Daoy (cell line): Measurements from ENCODE around the genes MAMDC4 and STPG3.

DNA sequence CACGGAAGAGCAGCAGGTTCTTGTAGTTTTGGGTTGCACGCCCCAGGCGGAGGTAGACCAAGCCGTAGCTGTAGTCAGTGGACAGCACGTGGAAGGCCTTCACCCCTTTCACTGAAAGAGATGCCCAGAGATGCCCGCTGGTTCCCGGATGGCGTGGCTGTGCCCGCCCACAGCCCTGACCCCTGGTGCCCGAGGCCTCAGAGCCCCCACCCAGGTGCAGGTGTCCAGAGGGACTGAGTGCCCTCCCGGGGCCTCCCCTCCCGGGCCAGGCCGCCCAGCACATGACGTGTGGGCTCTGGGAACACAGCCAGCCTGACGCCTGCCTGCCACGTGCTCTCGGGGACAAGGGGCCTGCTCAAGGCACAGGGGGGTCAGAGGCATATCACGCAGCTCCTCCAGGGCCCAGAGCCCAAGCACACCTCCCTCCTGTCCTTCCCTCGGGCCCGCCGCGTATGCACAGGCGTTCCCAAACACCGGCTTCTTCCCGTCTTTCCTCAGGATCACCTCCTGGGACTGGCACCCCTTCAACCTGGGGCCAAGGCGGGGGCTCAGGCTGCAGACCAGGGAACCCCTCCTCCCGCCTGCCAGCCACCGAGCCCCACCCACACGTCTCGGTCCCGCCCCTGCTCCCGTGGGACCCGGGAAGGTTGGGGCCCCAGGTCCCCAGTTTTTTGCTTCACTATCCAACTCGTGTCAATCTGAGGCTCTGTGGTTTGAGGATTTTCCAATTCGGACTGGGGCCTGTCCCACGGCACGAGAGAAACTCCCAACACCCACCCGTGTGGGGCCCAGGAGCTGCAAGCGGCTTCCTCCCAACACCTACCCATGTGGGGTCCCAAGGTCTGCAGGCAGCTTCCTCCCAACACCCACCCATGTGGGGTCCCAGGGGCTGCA lies 1.7 kb downstream of the LCN10 start:
- RAMPAGE, long total RNA, result no peak

DNA sequence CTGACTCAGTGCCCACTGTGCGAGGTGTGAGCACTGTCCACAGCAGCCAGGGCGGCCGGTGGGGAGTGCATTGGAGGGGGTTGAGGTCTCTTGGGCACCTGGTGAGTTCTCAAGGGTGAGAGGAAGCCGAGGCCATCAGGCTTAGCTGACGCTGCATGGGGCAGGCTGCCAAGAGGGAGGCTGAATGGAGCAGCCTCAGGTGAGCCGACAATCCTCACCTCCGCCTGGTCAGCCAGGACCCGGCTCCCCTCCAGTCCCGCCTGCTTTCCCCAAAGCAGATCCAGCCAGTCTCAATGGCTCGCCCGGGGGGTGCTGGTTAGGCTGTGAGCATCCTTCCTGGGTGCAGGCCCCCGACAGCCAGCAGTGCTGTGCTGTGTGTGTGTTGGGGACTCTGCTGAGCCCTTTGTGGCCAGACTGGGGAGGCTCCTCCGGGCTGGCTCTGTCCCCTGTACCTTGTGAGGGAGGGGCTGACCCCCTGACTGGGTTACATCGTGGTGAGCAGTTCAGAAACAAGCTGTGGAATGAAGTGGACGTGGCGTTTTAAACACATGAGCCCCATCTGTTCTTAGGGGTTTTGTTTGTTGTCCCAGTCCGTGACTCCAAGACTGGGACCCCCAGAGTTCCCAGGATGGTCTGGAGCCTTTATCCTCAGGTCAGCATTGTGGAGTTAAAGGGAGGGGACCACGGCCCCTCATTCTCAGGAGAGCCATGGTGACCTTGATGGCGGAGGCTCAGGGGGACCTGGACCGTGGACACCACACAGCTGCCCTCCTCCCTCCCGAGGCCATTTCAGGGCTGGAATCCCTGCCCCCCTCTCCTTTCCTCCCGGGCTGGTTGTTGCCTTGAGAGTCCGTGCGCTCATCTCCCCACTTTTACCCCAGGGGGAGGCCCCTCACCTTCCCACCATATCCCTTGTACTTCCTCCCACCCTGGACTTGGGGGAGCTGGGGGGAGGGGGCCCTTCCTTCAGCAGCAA lies 14.8 kb upstream of the AJM1 start:
- RAMPAGE, long total RNA, result no peak

DNA sequence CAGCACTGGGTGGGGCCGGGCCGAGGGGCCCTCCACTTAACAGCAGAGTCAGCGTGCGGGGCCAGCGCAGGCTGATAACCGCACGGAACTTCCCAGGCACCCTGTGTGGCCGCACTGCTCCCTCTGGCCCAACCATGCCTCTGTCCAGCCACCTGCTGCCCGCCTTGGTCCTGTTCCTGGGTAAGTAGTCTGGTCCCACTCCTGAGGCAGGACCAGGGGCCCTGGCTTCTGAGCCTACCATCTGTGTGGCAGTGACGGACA lies at the start of gene MAMDC4:
TSS of gene MAMDC4 (plus strand) at position 64 of the 261 bp plus-strand sequence.
- RAMPAGE, long total RNA, result no peak

- RAMPAGE, long total RNA, result no peak
These were observed 6.9 kb downstream of the EDF1 start for GRCh38 chr9:136858898-136859932.

DNA sequence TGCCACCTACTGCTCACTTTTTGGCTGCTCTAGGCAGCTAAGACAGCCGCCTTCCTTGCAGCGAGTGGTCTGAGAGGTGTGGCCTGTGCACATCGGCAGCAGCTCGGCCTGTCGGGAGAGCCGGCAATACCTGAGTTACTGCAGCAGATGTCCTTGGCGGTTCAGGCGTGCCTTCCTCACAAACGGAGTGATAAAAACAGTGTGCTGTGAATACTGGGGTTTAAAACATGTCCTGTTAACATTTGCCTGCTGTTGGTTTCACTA lies 12.8 kb downstream of the TRAF2 start:
- RAMPAGE, long total RNA, result no peak

- RAMPAGE, long total RNA, result no peak
These were observed 3.4 kb downstream of the FBXW5 start for GRCh38 chr9:136940951-136941772.

GRCh38 chr9:136943748-136944286 lies 721 bp downstream of the FBXW5 start:
- RAMPAGE, long total RNA, result no peak

DNA sequence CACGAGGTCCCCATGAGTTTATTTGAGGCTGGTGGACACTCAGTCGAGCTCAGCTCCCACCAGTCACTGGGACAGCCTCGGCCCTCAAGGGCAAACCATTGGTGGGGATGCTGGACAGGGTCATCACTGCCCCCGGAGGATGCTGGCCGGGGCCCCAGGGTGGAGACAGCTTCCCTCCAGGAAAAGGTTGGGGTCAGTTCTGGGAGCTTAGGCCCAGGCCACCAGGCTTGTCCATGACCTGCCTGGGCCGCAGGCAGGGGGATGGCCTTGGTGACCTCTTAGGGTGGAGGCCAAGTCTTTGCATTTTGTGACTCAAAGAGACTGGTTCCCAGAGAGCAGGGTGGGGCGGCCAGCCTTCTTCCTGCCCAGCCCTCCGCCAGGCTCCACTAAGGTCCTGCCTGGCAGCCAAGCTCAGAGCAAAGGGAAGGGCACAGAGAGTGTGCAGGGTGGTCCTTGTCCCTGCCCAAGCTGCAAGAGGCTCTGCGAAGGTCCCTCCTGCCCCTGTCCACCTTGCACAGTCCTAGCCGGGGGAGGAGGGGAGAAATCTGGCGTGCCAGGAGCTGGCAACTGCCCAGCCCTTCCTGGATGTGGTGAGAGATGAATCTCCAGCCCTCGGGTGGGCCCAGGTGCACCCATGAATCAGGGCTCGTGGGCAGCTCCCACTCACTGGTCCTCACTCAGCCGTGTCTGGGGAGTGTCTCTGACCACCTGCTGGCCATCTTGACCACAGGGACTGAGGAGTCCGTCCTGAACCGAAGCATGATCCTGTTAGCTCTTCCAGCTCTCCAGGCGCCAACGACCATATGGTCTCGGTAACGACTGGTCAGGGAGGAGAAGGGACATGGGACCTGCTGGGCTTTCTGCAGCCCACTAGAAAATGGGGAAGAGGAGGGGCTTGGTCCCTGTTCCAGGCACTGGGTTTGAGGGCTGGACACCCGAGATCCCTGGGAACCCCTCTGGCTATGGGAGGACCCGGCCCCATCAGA lies 2.3 kb upstream of the PTGDS start:
- RAMPAGE, long total RNA, result no peak

DNA sequence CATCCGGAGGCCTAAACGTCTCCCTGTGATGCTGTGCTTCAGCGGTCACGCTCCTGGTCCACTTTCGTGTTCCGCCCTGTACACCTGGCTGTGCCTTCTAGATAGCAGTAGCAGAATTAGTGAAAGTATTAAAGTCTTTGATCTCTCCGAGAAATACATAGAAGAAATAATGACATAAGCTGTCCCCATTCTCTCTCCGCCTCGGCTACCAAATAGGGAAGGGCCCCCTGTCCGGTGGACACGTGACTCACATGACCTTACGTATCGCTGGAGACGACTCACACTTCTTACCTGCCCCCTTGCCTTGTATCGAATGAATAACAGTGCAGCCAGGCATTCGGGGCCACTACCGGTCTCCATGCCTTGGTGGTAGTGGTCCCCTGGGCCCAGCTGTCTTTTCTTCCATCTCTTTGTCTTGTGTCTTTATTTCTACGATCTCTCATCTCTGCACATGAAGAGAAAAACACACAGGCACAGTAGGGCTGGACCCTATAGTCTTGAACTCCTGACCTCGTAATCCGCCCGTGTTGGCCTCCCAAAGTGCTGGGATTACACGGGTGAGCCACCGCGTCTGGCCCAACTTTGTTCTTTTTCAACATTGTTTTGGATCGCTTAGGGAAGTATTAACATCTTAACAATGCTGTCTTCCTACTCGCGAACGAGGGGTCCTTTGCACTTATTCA lies 7.4 kb upstream of the DPP7 start:
- RAMPAGE, long total RNA, result no peak

DNA sequence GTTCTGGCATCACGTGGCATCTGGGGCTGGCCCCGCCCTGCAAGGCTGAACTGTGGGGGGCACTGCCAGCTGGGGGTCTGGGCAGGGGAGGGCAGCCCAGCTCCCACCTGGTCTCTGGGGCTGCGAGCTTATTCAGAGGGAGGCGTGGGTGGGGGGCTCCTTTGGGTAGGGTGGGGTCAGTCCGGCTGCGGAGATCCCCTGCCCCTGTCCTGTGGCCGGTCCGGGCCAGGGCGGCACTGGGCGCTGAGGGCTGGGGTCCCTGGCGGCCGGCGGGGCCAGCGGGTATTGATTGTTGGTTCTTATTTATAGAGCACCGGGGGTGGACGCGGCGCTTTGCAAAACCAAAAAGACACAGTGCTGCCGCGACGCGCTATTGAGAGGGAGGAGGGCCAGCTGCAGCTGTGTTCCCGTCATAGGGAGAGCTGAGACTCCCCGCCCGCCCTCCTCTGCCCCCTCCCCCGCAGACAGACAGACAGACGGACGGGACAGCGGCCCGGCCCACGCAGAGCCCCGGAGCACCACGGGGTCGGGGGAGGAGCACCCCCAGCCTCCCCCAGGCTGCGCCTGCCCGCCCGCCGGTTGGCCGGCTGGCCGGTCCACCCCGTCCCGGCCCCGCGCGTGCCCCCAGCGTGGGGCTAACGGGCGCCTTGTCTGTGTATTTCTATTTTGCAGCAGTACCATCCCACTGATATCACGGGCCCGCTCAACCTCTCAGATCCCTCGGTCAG lies 2.6 kb downstream of the LRRC26 start:
- RAMPAGE, long total RNA, result no peak

- RAMPAGE, long total RNA, result no peak
These were observed 3.7 kb upstream of the TMEM210 start for GRCh38 chr9:137175194-137176380.

DNA sequence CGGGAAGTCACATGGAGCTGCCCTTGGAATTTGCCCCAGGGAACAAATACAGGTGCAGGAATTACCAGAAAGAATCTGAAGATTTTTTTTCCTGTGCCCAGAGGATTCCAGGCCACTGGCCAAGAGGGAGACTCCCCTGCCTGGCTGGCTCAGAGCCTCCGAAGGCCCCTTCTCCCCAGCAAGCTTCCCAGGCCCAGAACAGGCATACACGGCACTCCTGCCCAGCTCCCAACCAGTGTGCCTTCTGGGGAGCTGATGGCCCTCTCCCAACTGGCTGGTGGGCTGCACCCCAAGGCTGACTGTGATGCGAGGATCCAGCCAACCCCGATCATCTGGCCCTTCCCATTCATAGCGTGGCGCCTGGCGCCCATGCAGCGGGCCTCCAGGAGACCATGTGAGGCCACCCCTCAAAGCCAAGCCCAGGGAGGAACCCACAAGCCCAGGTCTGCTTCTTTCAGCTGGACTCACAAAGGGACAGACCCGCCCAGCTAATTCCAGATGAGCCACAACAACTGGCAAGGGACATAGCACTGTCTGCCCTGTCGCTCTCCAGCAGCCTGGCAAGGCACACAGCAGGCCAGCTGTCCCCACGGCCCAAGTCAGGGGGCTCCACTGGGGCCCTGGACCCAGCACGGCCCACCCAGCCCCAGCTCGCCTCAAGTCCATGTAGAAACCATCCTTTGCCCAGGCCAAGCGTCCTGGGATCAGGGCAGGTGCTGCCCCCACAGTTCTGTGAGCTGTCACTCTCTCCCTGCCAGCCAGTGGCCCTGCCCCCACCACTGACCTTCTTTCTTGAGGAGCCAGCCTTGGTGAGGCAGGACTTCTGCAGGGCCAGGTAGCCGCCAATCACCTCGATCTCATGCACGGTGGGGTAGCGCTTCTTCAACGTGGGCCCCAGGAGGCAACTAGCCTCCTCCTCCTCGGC lies 2.1 kb downstream of the TPRN start:
- RAMPAGE, long total RNA, result no peak

GRCh38 chr9:137218654-137219273 lies 1.5 kb downstream of the ENSG00000284976 start:
- RAMPAGE, long total RNA, result no peak

DNA sequence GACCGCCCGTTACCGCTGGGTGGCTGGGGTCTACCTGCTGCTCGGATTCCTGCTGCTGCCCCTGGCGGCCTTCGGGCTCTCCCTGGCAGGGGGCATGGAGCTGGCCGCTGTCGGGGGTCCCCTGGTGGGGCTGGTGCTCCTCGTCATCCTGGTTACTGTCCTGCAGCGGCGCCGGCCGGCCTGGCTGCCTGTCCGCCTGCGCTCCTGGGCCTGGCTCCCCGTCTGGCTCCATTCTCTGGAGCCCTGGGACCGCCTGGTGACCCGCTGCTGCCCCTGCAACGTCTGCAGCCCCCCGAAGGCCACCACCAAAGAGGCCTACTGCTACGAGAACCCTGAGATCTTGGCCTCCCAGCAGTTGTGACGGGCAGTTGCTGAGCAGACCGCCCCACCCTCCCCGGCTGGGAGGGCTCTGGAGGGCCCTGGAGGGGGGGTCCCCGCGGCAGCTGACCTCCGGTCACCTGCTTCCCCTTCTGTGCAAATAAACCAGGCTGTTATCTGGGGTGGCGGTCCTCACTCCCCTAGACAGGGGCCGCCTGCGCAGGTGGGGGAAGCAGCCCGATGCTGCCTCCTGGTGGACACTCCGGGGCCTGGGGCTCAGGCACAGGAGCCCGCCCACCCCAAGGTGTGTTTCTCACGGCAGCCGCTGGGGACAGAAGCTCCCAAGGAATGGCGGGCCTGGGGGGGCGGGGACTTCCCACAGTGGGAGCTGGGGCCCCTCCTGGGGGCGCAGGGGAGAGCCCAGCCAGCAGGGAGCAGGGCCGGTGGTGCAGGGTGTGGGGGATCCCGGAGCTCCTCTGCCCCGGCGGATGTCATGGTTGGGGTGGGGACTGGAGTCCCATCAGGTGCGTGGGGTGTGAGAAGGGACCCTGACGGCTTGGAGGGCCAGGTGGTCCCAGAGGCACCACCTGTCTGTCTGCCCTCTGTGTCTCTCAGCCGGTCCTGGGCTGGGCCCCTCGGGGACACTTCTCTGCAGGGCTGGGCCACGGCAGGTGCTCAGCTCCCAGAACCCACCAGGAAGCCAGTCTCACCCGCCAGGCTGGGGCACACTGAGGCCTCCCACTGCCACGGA lies 4.7 kb upstream of the TUBB4B start:
- RAMPAGE, long total RNA, result no peak

GRCh38 chr9:137244715-137244886 lies 3.0 kb downstream of the FAM166A start:
- RAMPAGE, long total RNA, result no peak

DNA sequence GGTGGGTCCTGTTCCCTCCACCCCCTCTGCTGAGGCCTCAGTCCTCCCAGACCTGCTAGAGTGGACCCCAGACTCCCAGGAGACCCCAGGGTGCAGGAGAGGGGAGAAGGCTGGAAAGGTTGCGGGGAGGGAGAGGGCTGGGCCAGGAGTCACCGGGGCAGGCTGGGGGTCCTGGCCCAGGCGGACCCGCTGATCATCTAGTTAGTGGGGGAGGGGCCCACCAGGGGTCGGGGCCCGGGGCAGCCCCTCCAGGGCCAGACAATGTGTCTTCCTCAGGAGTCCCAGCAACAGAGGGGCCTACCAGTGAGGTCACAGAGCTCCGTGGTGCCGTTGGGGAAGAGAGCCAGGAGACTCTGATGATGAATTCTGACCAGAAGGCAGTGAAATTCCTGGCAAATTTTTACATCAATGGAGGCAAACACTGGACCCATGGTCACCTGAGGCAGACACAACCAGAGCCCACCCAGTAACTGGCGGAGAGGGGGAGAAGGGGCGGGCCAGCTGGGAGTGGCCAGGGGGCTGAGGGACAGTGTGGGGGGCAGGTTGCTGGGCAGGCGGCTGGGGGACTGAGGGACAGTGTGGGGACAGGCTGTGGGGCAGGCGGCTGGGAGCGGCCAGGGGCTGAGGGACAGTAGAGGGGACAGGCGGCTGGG lies at the start of gene STPG3:
TSS of gene STPG3 (plus strand) at position 356 of the 653 bp plus-strand sequence.
- RAMPAGE, long total RNA, result no peak

GRCh38 chr9:137266066-137266787 lies 11.1 kb downstream of the NELFB start:
- RAMPAGE, long total RNA, result no peak

DNA sequence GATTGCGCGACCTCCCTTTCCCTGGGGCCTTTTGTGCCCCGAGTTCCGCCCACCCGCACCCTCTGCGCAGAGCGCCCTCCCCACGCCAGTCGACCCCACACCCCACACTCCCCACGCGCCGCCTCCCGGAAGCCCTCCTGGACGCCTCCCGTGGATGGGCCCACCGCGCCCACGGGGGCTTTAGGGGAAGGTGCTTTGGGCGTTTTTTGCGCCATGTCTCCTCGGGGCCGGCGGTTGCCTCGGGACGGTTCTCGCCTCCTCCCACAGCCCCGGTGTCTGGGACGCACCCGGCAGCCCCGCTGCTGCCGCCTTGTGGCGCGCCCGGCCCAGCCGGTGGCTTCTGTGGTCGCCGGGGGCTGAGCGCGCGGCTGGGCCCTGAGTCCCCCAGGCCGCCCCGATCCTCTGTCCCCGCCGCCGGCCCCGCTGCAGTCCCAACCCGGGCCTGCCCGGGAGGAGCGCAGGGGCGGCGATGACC lies 3.2 kb downstream of the TOR4A start:
- RAMPAGE, long total RNA, result no peak

- RAMPAGE, long total RNA, result no peak
These were observed 8.6 kb downstream of the NRARP start for GRCh38 chr9:137293120-137294125.

GRCh38 chr9:137294126-137294684 lies 7.9 kb downstream of the NRARP start:
- RAMPAGE, long total RNA, result no peak